ENCODE measurements around a stretch of chr16.

DNA sequence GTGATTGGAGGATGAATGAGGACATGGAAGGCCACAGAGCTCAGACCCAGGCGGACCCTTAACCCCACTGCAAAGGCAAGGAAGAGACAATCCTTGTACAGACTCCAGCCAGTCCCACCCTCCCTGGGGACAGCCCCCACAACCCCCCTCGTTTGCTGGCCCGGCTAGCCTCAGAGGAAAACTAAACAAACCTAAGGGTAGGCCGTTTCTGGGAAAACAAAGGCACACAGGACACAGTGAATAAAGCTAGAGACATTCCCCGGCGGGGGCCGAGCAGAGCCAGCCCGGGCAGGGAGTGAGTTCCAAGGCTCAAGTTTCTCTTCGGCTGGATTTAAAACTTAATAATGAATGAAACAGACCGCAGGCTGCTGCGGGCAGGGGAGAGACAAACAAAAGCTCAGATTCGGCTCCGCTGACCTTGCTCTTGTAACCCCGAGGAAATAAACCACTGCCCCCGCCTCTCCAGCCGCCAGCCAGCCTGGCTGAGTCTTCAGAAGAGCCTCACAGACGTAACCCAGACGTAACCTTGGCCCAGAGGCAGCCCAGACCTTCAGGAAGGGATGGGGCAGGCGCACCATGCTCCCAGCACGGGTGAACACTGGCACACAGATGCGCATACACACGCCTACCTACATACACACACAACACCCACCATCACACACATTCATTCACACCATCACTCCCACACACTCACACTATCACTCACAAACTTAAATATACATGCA lies 216.1 kb downstream of the ZNF423 start:
- PRO-cap, 2 experiments, result no peak in any of the 2 experiments
- RAMPAGE, long total RNA, 4 experiments, result no peak in any of the 4 experiments

DNA sequence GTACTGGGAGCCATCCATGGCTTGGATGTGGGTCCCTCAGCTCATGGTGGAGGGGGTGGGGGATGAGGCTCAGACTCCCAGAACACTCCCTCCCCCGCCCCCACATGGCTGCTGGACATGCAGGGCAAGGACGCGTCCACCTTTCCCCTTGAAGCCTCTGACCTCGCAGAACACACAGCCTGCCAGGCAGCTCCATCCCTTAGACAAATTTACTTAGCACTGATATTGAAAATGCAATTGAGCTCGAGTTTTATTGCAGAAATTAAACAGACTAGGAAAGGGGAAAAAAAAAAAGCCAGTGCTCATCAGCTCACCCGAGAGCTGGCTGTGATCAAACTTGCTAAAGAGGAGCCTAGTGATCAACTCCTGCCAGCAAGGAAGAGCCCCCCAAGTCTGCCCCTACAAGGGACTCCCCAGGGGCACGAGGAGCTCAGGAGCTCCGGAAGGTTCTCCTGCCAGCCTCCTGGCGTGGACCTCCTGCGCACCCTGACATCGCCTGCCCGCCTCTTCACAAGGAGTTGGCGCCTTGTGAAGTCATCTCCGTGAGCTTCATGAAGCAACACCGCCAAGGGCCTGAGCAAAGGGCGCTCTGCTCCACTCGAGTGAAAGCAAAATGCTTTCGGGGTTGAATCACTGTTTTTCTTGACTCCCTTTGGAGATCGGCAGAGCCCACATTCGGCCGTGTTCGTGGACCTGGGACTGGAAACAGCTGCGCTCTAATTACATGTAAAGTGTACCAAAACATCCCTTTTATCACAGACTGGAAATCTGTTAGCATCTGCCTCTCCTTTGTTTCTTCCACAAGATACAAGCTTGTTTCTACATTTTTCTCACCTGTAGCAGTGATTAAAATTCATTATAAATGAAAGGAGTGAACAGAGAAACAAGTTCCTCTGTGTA lies 203.6 kb downstream of the ZNF423 start:
- PRO-cap, 2 experiments, result no peak in any of the 2 experiments
- RAMPAGE, long total RNA, 4 experiments, result no peak in any of the 4 experiments

DNA sequence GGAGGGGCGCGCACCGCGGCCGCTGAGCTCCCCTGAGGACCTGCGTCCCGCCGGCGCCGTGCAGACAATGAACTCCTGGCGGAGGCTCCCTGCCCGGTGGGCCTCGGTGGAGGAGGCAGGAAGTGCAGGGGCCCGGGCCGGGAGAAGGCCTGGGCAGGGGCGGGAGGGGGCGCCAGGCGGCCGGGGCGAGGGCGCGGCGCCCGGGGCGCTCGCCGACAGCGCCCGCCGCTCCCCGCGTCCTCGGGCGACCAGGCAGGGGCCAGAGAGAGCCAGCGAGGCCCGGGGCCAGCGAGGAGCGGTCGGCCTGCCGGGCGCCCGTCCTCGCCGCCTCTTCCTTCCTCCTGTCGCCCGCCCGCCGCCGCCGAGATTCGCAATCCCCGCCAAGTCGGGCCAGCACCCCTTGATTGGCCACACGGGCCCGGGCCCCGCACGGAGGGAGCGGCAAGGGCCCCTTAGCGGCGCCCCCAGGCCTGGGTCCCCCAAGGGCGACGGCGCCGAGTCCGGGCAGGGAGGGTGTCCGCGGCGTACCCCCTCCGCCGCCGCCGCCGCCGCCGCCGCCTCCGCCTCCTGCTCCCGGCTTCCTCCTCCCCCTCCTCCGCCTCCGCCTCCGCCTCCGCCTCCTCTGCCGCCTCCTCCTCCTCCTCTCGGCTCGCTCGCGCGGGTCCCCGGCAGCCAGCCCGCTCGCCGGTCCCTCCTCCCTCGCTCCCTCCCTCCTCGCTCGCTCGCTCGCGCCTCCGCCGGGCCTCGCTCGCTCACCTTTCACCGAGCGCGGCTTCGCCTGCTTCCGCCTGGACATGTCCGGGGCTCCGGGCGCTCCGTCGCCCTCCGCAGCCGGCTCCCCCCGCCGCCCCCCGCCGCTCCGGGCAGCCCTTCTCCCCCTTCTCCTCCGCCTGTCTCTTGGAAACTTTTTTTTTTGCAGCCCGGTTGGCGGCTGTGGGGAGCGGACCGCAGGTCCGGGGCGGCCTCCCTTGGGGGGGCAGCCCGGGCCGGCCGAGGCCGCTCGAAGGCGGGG lies 627 bp downstream of the ZNF423 start:
- PRO-cap, 2 experiments, result peak in 2 of 2 experiments; most common plus-strand start position 175 of the sequence (in 1); most common minus-strand start position 66 of the sequence (in 1)
- RAMPAGE, long total RNA, 4 experiments, result start-site peak on the minus strand in 1 of 4 experiments, centred at positions 740 to 948 of the sequence, 6 to 9 reads per replicate

DNA sequence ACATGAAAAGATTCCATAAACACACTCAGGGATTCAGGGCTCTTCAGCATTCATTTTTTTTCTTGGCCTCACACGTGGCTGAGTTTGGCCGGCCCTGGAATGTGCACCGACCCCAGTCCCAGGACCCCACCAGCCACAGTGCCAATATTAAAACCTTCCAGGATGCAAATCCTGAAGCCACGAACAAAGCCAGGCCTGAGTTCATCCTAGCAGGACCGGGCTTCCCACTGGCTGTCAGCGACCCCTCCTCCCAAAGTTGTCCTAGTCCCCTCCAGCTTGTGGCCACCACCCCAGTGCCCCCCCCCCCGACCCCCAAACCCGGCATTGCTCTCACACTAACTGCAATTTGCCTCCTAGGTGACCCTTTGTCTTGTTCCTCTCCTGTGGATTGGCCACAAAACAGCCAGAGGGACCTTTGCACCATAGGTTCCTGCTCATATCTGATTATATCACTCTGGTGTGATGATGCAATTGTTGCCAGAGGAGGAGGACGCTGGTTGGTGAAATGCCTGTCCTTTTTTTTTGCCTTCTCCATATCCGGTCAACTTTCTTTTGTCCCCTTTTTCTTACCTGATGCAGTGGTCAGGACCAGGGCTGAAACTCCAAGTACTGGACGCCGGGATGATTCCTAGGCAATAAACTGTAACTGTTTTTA lies 27.9 kb upstream of the ZNF423 start:
- PRO-cap, 2 experiments, result no peak in any of the 2 experiments
- RAMPAGE, long total RNA, 4 experiments, result no peak in any of the 4 experiments

GRCh38 chr16:50396697-50397659 lies 28.2 kb upstream of the BRD7 start:
- PRO-cap, 2 experiments, result no peak in any of the 2 experiments
- RAMPAGE, long total RNA, 4 experiments, result no peak in any of the 4 experiments

GRCh38 chr16:50585188-50585831 lies 37.1 kb downstream of the NKD1 start:
- PRO-cap, 2 experiments, result no peak in any of the 2 experiments
- RAMPAGE, long total RNA, 4 experiments, result no peak in any of the 4 experiments

DNA sequence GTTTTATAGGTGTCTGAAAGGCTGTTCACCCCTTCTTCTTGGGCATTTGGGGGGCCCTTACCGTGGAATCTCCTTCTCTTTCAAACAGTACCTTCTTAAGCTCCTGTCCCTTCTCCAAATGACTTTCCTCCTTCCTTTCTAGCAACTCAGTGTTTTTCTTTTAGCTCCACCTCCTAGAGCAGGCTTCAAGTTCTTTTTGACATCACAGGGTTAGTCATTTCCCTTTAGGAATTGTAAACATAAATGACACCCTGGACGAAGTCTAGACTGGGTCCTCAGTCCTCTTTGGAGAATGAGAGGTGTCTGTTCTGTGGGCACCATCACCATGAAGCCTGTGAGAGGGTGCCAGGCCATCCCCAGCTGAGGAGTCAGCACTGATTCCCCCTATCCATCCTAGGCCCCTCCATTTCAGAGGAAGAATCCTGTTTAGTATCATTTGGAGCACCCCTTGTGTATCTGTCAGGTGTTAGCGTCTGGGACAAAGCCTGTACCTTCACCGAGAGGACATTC lies 94.7 kb downstream of the SALL1 start:
- PRO-cap, 2 experiments, result no peak in any of the 2 experiments
- RAMPAGE, long total RNA, 4 experiments, result no peak in any of the 4 experiments

- PRO-cap, 2 experiments, result no peak in any of the 2 experiments
- RAMPAGE, long total RNA, 4 experiments, result no peak in any of the 4 experiments
Measured at GRCh38 chr16:51152842-51153535, 1.9 kb upstream of the SALL1 start.

DNA sequence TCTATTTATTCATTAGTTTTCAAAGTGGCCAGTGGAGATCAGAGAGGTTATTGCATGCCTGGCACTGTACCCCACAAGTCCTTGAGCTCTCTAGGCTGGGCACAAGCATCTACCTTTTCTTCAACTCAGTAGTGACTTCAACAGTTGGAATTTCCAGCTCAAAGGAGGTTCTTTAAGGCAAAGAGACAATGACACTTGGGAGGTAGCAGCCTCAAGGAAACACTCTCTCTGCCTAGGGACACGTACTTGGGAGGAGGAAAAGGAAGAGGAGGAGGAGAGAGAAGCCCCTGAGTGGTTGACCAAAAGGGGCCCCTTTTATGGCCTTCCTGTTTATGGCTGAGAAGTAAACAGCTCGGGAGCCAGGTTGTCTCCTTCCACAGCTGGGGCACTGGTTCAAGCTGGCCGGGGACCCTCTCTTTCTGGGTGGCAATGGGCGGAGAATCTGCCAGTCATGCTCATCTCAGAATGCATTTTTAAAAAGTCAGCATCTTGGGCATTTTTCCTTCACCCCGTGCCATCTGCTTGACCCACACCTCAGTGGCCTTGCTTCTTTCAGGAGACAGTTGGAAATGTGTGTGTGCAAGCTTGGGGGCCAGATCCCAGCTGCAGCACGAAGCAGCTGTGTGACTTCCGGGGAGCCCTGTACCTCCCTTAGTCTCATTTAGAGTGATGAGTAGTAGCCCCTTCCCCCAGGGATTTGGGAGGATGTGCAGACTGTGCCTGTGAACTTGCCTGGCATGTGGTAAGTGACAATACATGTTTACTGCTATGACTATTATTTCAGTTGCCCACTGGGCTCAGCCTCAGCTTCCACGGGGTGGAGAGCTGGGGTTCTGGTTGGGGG lies 33.7 kb upstream of the SALL1 start:
- PRO-cap, 2 experiments, result no peak in any of the 2 experiments
- RAMPAGE, long total RNA, 4 experiments, result no peak in any of the 4 experiments

- PRO-cap, 2 experiments, result no peak in any of the 2 experiments
- RAMPAGE, long total RNA, 4 experiments, result no peak in any of the 4 experiments
Measured at GRCh38 chr16:51524817-51525386, 373.8 kb upstream of the SALL1 start.

DNA sequence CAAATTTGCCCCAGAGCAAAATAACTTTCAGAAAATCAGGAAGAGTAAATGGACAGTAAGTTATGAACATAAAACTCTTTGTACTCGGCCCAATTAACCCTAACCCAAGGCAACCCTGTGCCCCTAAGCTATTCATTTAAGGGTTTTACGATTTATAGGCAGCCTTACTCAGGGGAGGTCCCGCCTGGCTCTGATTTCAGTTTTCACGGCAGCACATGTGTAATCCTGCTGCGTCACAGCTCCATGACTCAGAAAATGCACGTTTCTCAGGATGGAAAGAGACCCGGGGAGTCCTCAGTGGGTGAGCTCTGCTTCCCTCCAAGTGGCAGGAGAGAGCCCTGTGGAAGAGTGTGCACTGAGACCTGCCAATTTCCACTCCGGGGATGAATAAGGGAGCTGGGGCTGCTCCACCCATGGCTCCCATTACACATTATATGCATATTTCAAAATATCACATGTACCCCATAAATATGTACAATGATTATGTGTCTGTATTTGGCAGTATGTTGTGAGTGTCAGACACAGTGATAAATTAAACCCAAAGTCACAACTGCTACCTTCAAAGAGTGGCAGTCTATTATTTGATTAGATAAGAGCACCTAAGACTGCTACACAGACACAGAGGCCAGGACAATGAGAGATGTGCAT lies 406.0 kb upstream of the SALL1 start:
- PRO-cap, 2 experiments, result no peak in any of the 2 experiments
- RAMPAGE, long total RNA, 4 experiments, result no peak in any of the 4 experiments

- PRO-cap, 2 experiments, result no peak in any of the 2 experiments
- RAMPAGE, long total RNA, 4 experiments, result no peak in any of the 4 experiments
Measured at GRCh38 chr16:52256351-52256826, 290.6 kb downstream of the TOX3 start.

- PRO-cap, 2 experiments, result no peak in any of the 2 experiments
- RAMPAGE, long total RNA, 4 experiments, result start-site peak on the minus strand in 1 of 4 experiments, at chr16:52489610-52489758 at its widest, 8 reads per replicate
Measured at GRCh38 chr16:52488699-52489805, 57.9 kb downstream of the TOX3 start.

- PRO-cap, 2 experiments, result no peak in any of the 2 experiments
- RAMPAGE, long total RNA, 4 experiments, result no peak in any of the 4 experiments
Measured at GRCh38 chr16:52494215-52494581, 52.7 kb downstream of the TOX3 start.

GRCh38 chr16:52679943-52680235 lies 132.9 kb upstream of the TOX3 start:
- PRO-cap, 2 experiments, result no peak in any of the 2 experiments
- RAMPAGE, long total RNA, 4 experiments, result no peak in any of the 4 experiments

DNA sequence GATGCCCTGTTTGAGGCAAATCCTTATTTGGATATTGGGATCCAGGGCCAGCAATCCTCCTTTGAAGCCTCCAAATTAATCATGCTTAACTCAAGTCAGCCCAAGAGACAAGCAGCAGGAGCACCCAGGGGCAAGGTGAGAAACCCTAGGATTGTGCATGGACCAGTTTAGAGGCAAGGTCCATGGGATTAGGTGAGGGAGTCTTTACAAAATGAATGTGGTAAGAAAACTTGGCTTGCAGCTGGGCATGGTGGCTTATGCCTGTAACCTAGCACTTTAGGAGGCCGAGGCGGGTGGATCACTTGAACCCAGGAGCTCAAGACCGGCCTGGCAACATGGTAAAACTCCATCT lies 6.6 kb downstream of the CHD9NB start:
- PRO-cap, 2 experiments, result no peak in any of the 2 experiments
- RAMPAGE, long total RNA, 4 experiments, result no peak in any of the 4 experiments

DNA sequence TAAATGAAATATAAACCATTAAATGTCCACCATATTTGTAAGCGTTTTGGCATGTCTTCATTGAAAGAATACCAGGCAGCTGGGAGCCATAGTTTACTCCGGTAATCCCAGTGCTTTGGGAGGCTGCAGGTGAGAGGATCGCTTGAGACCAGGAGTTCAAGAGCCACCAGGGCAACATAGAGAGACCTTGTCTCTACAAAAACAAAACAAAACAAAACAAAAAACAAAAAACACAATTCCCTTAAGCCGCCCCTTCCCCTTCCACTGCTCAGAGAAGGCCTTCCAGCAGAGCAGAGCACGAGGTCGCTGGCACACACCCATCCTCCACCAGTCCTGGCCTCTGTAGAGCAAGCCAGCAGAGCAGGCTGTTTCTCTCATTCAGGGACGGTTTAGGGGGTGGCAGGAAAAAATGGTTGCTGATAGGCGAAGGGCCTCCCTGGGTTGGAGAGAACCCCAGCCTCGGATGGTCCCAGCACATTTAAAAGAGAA lies 578 bp upstream of the CHD9 start:
- PRO-cap, 2 experiments, result no peak in any of the 2 experiments
- RAMPAGE, long total RNA, 4 experiments, result no peak in any of the 4 experiments

DNA sequence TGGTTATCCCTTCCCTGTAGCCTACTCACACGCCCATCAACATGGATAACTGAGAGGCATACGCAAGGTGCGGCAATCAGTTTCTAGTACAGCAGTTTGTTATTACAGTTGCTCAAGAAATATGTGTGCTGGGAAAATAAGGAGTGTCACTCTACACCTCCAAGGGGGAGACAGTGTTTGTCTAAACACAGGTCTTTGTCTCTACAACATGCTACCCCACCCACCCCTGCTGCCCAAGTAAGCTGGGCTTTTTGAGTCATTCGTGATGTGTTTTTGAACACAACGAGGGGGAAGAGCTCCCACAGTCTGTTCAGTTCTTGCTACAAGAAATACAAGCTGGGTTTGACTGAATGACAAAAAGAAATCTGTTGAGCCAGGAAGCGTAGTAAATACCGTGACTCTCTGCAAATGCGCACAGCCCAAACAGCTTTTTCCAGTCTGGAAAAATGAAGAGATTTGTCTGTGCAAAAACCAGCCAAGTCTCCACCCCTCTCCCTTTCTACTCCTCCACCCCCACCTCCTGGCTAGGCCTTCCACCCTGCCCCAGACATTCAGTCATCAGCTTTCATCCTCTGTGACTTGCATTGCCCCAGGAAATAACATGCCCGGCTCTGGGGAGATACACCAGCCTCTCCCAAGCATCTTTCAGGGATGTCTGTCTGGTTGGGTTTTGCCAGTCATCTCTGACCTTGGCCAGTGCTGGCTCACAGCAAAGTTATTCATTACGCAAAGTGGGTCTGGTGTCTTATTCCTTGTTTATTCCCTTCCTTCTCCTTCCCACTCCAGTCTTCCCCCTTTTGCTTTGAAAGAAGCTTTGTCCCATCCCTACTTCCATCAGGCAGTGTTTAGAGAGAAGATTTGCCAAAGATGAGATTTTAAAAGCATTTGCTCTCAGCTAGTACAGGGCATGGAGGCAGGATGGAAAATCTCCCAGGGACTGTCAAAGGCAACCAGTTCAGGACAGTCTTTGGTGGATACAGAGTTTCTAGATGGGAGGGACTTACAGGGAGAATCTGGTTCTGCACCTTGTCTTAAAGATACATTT lies 25.8 kb downstream of the CHD9 start:
- PRO-cap, 2 experiments, result no peak in any of the 2 experiments
- RAMPAGE, long total RNA, 4 experiments, result no peak in any of the 4 experiments

GRCh38 chr16:53093934-53094813 lies 39.4 kb downstream of the CHD9 start:
- PRO-cap, 2 experiments, result no peak in any of the 2 experiments
- RAMPAGE, long total RNA, 4 experiments, result no peak in any of the 4 experiments

- PRO-cap, 2 experiments, result no peak in any of the 2 experiments
- RAMPAGE, long total RNA, 4 experiments, result start-site peak on the plus strand in 3 of 4 experiments, at chr16:53209483-53209577 at its widest, 20 to 42 reads per replicate
Measured at GRCh38 chr16:53209357-53210036, 154.7 kb downstream of the CHD9 start.

All from upper lobe of left lung (tissue), 5 donors.